Penis (tissue), 1 donor: ENCODE results near the genes ANKRD31 and POC5.

GRCh38 chr5:74947965-74948579, 81.9 kb upstream of the FAM169A start:
- PRO-cap, result no peak

DNA sequence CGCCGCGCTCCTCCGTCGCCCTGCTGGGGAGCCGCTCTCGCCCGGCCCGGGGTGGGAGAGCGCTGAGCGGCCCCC, 1.1 kb upstream of the GCNT4 start:
- PRO-cap, result no peak

DNA sequence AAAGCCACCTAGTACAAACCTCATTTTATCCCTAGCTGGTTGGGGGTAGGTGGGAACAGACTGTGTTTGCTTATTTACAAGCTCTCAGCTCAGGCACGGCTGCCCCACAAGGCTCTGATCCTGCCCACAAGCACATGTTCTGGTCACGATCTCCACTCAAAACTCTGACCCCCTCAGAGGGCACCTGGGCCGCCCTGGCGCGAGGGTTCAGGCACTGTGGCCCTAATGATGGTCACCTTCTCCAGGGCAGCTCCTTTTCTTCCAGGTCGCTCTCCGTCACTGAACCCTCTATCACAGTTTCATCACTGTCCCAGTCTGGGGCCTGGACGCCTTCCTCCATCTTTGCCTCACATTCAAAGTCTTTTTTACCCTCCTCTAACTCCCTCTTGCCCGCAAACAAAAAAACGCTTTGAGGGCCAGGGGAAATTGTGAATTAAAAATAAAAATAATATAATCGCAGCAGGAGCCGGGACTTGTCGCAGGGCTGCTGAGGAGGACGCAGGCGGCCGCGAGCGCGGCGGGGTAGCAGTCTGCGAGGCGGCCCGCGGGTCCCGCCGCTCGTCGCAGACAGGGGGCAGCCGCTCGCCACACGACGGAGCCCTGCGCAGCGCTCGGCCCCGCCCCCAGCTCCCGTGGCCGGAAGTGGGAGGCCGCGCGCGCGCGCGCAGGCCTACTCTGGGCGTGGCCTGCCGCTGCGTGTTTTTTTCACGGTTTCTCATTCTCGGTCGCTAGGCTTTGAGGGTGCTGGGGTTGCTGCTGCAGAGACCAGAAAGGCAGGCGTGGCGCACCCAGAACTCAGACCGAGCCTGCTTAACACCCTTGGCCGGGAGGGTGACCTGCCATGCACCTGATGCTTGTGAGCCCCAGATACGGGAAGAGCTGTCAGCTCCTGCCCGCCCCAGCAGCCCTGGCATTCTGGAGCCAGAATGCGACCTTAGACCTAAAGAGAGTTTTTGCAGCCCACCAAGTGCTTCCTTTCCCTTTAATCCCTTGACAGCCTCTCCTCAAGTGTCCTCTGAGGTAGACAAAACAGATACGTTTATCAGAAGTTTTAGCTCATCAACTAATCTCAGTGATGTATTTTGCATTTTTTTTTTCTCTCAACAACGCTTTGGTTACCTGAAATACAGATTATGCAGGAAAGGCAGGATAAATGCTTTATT, at the start of gene ANKRD31:
Gene ANKRD31 (minus strand): TSS at position 532 of the 1,163 bp plus-strand sequence.
- PRO-cap, result bidirectional peak, plus-strand start at position 731 of the sequence, minus-strand start at position 560 of the sequence

DNA sequence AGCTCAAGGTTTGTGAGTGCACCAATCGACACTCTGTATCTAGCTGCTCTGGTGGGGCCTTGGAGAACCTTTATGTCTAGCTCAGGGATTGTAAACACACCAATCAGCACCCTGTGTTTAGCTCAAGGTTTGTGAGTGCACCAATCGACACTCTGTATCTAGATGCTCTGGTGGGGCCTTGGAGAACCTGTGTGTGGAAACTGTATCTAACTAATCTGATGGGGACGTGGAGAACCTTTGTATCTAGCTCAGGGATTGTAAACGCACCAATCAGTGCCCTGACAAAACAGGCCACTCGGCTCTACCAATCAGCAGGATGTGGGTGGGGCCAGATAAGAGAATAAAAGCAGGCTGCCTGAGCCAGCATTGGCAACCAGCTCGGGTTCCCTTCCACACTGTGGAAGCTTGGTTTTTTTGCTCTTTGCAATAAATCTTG, 2.8 kb upstream of the HMGCR start:
- PRO-cap, result no peak

DNA sequence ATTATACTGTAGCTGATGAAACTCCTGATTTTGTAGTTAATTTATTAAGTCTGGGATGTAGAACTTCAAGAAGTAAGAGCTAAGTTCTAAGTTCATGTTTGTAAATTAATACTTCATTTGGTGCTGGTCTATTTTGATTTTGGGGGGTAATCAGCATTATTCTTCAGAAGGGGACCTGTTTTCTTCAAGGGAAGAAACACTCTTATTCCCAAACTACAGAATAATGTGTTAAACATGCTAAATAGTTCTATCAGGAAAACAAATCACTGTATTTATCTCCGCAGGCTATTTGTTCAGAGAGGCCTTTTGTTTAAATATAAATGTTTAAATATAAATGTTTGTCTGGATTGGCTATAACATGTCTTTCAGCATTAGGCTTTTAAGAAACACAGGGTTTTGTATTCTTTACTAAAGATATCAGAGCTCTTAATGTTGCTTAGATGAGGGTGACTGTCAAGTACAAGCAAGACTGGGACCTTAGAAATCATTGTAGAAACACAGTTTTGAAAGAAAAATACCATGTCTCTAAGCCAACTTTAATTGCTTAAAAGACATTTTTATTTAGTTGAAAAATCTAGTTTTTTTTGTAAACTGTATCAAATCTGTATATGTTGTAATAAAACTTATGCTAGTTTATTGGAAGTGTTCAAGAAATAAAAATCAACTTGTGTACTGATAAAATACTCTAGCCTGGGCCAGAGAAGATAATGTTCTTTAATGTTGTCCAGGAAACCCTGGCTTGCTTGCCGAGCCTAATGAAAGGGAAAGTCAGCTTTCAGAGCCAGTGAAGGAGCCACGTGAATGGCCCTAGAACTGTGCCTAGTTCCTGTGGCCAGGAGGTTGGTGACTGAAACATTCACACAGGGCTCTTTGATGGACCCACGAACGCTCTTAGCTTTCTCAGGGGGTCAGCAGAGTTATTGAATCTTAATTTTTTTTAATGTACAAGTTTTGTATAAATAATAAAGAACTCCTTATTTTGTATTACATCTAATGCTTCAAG, 24.0 kb downstream of the HMGCR start:
- PRO-cap, result no peak

- PRO-cap, result no peak
Observed at GRCh38 chr5:75363718-75364772, 27.0 kb downstream of the HMGCR start.

DNA sequence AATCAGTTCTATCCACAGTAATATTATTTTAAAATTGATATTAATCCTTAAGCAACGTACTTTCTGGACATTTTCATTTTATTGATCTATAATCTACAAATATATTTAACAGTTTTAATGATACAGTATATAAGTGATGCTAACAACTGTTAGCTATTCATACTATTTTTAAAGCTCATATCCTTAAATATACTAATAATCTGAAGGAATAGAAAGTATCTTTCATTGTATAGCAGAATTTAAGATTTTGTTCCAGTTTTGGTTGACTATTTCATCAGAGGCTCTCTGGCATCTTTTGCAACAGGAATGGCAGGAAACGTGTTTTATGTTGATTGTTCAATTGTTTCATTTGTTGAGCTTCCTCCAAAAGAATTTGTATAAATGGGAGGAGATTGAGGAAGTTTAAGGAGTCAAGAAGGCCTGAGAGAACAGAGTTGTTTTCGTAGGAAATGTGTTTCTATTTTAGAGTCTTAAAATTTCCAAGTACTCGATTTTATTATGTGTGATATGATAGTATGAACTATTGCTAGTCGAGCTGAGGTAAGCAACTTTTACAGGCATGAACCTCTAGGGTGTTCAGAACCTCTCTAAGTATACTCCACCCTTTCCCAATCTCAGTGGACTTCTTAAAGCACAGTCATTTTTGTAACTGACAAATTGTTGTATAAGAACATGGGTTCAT, 47.4 kb upstream of the CERT1 start:
- PRO-cap, result no peak

- PRO-cap, result no peak
Observed at GRCh38 chr5:75584439-75585063, 26.7 kb upstream of the ANKDD1B start.

- PRO-cap, result bidirectional peak, plus-strand start at chr5:75717697, minus-strand start at chr5:75717402
Observed at GRCh38 chr5:75716700-75717765, at the start of gene POC5. TSS of gene POC5 (minus strand) at chr5:75717437.

GRCh38 chr5:76584147-76584853, 38.9 kb downstream of the F2RL2 start:
- PRO-cap, result no peak

- PRO-cap, result no peak
Observed at GRCh38 chr5:76691001-76691402, 24.9 kb upstream of the F2R start.

GRCh38 chr5:76715030-76715525, 848 bp upstream of the F2R start:
- PRO-cap, result bidirectional peak, plus-strand start at chr5:76715348, minus-strand start at chr5:76715359; bidirectional peak, plus-strand start at chr5:76715443, minus-strand start at chr5:76715455

- PRO-cap, result no peak
Observed at GRCh38 chr5:76732476-76732903, 16.6 kb downstream of the F2R start.

GRCh38 chr5:76741464-76741944, 25.6 kb downstream of the F2R start:
- PRO-cap, result no peak

DNA sequence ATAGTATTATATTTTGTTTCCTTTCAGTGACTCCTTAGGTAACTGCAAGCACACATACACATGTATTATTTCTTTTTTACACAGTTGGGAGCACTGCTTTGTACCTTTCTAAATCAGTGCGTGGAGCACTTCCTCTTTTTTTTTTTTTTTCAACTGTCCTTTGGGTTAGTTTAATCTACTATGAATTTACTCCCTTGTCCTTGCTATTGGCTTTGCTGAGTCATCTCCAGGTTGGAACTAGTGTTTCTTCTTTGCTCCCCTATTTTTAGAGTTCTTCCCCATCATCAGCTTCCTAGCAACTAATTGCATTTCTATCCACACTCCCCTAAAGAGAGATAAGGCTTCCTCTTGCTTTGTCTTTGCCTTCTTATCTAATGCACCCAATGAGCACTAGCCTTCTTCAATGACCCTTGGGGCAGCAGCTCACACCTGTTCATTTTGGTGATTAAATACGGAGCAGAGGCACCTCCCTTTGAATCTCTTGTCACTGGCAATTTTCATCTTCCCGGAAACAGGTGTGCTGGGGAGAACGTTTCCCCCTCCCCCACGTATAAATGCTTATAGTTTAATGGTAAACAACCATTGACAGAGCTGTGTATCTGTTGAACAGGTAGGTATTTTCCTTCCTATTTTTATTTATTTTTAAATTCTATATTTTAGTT, 24.4 kb downstream of the S100Z start:
- PRO-cap, result no peak

DNA sequence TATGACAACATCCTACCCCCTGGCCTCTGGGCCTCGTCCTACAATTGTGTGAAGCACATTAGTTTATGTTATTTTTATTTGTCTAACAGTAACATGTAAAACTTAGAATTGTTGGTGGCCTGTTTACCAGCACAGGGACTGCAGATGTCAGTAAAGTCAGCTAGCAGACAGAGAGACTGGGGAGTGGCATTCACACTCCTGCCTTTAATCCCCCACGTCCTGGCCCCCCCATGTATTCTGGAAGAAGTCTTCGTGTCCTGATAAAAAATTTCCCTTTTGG, 5.9 kb upstream of the CRHBP start:
- PRO-cap, result no peak

- PRO-cap, result no peak
Observed at GRCh38 chr5:77760845-77761106, 15.4 kb downstream of the TBCA start.

- PRO-cap, result no peak
Observed at GRCh38 chr5:77864861-77865600, 88.9 kb upstream of the TBCA start.

DNA sequence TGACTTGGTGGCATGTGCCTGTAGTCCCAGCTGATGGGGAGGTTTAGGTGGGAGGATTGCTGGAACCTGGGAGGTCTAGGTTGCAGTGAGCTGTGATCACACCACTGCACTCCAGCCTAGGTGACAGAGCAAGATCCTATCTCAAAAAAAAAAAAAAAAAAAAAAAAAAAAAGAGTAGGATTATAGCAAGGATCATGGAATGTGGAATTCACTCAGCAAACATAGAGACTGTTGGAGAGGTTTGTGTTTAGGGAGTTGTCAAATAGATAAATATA, 204.5 kb upstream of the TBCA start:
- PRO-cap, result no peak

DNA sequence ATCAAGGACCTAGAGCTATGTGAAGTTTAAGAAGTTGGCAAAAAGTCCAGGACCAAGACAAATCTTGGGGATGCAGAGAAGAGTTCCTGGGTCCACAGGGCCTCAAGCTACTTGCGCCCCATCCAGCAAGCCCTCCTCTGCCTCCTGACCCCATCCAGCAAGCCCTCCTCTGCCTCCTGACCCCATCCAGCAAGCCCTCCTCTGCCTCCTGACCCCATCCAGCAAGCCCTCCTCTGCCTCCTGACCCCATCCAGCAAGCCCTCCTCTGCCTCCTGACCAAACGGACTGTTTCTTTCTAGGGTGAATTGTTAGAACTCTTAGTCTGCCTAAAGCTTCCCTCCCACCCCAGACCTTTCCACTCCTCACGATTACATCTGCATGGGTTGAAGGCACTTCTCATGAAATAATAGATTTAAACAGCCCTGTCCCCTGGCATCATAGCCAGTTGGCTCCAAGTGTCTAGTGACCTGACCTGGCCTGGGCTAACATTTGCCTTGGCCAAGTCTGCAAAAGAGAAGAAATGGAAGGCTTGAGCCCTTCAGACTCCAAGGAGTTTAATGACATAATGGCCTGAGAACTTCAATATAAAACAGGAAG, 218.5 kb upstream of the TBCA start:
- PRO-cap, result no peak